ENCODE measurements around a stretch of chr15.

- PRO-cap: bidirectional peak, plus-strand start at chr15:55290203, minus-strand start at chr15:55290206; bidirectional peak, plus-strand start at chr15:55290669, minus-strand start at chr15:55290511
These were observed 746 bp upstream of the RAB27A start for GRCh38 chr15:55290067-55291051.

GRCh38 chr15:55360285-55361079, 41.5 kb downstream of the PIGB start:
- PRO-cap: no peak

DNA sequence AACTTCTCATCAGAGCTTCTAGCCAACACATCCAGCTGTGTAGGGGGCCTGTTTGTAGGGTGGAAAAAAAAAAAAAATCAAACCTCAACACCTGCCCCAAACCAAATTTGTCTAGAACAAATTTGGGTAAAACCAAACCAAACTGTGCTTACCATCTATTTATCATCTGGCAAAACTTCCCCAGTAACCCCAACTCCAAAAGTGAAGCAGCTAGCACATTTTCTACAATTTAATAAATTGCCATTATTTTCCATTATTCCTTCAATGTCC, 40.7 kb downstream of the CCPG1 start:
- PRO-cap: no peak

DNA sequence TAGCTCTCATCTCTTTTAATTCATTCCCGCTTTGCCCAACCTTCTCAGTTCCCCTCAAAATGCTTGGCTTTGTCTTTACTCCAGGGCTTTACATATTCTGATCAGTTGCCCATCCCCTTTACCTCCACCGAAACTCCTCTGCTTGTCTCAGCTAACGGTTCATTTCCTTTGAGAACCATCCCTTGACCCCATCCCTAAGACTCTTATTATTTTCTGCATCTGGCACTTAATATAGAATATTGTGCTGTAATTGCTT, 12.7 kb downstream of the CCPG1 start:
- PRO-cap: no peak

DNA sequence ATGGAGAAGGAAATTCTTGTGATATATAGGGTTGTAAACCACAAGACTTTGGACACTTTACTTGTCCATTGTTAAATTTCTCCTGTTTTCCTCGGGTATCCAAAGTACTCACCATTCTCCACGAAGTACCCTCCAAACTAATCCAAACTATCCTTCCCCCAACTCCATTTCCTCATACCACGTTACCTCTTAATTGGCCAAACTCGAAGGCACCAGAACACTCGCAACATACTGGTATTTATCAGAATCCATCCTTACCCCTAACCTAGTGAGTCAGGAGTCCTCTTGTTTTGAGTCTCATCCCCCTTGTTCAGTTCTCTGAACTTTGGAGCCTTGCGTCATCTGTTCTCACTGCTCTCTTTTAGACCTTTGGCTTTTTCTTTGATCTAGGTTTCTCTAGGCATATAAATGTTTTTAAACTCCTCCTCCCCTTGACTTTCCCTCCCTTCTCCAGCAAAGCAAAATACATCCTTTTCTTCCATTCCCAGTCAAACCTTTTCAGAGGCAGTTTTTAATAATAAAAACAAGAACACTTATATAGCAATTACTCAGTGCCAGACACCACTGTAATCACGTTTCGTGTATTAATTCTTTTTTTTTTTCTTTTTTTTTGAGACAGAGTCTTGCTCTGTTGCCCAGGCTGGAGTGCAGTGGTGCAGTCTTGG, 40.9 kb downstream of the NEDD4 start:
- PRO-cap: no peak

GRCh38 chr15:55992868-55993476, 440 bp downstream of the NEDD4 start:
- PRO-cap: bidirectional peak, plus-strand start at chr15:55993159, minus-strand start at chr15:55993115

DNA sequence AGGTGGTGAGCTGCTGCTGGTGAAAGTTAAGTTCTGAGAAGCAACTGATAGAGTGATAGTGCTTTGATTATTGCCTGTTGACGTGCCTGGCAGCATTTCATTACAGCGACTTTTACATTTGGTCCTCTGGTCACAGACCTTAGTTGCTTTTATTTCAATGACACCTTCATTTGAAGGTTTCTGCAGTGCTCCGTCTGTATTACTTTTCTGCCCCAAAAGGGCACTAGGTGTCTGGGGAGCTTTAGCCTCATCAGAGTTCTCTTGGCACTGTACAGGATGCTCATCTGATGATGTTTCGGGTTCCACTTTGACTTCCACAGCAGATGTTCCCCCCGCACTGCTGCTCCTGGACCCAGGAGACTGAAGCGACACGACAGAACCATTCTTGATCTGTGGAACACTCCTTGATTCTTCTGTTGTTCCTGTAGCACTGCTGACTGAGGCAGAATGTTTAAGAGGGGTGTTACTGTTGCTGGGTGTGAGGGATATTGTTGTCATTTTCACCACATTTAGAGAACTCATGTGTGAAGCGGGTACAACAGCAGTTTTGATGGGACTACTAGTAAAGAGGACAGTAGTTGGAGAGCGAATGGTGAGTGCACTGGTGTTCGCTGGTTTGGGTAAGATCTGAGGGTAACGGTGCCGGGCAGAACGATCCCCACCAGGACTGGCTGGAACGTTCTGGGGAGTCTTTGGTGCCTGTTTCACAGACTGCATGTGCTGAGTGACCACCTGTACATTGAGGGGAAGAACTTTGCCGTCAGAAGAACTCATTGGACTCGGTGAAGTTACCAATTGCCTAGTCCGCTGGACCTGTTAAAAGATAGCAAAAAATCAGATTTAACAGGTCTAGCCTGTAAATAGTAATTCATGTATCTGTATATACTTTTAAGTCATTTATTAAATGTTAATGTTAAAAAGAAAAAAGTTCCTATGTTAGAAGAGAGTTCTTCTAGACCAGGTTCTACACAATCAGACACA, 102.7 kb upstream of the NEDD4 start:
- PRO-cap: no peak

DNA sequence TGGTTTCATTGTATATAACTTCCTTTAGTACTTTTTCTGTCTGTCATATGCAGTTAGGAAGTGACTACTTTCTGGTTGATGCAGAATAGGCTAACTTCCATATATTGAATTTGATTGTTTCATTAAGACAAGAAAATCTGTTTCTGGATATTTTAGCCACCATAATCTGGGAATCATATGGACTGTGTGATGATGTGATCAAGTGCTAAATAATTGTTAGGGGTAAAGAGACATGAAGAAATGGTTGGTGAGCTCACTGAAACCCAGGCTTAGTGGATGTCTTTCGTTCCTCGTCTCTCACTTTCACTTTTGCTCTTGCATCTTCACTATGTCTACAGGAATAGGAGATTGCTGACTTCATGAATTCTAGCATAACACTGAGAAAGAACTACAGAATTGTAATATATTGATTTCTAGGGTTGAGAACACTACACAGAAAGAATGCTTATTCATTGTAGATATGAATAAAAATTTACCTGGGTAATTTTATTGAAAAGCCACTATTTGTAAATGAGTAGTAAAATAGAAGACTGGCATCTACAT, 3.6 kb upstream of the MNS1 start:
- PRO-cap: unidirectional peak, minus-strand start at position 298 of the sequence

- PRO-cap: unidirectional peak, plus-strand start at chr15:56732416
These were observed 1.3 kb downstream of the ZNF280D start for GRCh38 chr15:56731914-56732531.

GRCh38 chr15:56919532-56919767, 1.0 kb downstream of the TCF12 start:
- PRO-cap: bidirectional peak, plus-strand start at chr15:56919641, minus-strand start at chr15:56919724

DNA sequence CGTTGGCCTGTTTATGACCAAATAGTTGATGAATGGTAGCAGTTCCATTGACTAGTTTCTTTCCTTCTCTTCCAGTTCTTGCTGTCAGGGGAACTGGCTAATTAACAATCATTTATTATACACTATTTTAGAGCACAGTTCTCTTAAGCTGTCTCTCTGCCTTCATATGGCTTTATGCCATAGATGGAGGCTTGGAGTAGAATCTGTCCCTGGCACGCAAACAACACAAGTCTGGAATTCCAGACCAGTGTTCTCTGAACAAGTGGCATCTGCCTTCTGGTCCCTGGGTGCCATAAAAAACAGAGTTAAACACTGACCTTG, 219.9 kb upstream of the CGNL1 start:
- PRO-cap: no peak

GRCh38 chr15:57170640-57171373, 205.5 kb upstream of the CGNL1 start:
- PRO-cap: no peak

DNA sequence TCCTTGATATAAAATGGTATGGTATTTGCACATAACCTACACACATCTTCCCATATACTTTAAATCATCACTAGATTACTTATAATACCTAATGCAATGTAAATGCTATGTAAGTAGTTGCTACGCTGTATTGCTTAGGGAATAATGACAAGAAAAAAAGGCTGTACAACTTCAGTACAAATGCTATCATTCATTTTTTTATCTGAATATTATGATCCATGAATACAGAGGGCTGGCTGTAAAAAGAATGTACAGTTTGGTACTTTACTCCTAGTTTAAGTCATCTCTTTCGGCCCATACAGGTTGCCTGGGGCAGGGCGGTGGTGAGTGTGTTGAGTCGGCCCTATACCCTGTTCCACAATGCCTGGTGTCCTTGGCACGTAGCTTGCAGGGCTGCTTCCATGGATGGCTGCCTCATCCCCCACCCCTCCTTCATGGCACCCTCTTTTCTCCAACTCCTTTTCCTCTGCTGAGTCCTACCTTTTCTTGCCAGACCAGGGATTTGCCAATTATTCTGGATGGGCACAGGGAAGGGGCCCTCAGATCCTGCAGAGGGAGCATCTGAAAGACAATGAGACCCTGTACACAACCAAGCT, 73.8 kb upstream of the CGNL1 start:
- PRO-cap: no peak

- PRO-cap: no peak
These were observed 51.9 kb upstream of the CGNL1 start for GRCh38 chr15:57324364-57324916.

- PRO-cap: no peak
These were observed 4.5 kb downstream of the CGNL1 start for GRCh38 chr15:57380746-57381322.

- PRO-cap: no peak
These were observed 65.8 kb downstream of the CGNL1 start for GRCh38 chr15:57442136-57442565.

DNA sequence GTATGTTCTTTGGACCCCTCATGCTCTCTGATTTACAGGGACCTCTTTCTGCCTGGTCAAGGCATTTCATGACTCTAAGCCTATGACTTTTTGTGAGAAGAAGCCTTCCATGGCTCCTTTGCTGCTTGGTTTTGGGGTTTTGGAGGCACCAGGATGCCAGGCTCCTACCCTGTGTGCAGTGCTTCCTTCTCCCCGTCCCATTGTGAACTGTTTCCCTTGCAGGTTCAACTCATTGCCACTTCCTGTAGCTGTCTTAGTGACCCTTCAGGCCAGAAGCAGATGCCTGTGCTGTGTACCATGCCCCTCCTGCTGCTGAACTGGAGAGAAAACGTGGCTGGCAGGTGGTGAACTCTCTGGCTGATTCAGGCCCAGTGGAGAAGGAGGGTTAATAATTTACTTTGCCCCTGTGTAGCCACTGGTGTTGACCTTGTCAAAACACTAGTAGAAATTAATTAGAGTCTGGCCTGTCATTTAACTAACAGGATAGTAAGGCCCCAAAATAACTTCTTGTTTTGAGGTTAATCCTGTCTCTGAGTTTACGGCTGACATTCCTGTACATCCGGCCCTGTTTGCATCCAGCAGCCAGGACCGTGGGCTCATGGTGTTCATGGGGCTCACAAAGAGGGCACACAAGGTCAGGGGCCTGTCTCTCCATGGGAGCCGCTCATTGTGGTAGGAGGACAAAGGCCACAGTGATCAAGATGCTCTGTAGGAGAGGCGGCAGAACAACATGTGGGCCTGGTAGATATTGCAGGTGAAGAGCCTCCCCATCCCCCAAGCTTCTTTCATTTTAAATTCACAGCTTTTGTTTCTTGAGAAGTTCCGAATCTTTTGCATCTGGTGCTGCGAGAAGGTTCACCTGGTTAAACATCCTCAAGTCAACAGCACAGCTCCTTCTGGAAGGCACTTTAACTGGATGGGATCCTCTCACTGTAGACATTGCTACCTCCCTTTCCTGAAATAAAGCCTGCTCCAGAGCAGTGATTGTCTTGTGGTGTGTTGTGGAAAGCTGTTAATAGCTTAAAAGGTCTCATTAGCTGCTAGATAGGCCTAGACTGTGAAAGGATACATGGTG, 101.6 kb downstream of the CGNL1 start:
- PRO-cap: no peak

GRCh38 chr15:57592468-57592890, 775 bp downstream of the MYZAP start:
- PRO-cap: no peak

GRCh38 chr15:57592891-57593592, 1.3 kb downstream of the MYZAP start:
- PRO-cap: no peak

- PRO-cap: no peak
These were observed 7.6 kb downstream of the MYZAP start for GRCh38 chr15:57599309-57599642.

All from A673 (cell line).